Skeletal muscle satellite cell (primary cell): ENCODE results near the gene UCK2.

DNA sequence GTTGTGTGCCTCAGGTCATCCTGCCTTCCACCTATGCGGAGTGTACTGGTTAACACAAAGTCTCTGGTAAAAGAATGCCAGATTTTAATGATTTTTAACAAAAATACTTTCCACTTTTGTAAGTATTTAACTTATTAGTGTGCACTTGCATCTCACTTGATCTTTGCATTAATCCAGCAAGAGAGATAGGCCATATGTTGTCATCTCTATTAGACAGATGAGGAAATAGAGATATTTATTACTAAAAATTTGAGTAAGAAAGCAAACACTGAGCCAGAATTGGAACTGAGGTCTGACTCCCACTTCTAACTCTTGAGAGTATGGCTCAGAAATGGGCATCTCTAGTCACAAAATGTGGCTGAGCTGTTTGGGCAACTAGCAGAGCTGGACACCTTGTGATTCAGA lies 49.4 kb downstream of the PBX1 start:
- CAGE, long polyA plus RNA = no peak

GRCh38 chr1:164613135-164613679 lies 54.2 kb downstream of the PBX1 start:
- CAGE, long polyA plus RNA = no peak

GRCh38 chr1:164635736-164636387 lies 76.9 kb downstream of the PBX1 start:
- CAGE, long polyA plus RNA = no peak

- CAGE, long polyA plus RNA = no peak
Measured at GRCh38 chr1:164646887-164647240, 87.9 kb downstream of the PBX1 start.

- CAGE, long polyA plus RNA = no peak
Measured at GRCh38 chr1:164650094-164651044, 91.4 kb downstream of the PBX1 start.

GRCh38 chr1:164765580-164766156 lies 206.7 kb downstream of the PBX1 start:
- CAGE, long polyA plus RNA = no peak

DNA sequence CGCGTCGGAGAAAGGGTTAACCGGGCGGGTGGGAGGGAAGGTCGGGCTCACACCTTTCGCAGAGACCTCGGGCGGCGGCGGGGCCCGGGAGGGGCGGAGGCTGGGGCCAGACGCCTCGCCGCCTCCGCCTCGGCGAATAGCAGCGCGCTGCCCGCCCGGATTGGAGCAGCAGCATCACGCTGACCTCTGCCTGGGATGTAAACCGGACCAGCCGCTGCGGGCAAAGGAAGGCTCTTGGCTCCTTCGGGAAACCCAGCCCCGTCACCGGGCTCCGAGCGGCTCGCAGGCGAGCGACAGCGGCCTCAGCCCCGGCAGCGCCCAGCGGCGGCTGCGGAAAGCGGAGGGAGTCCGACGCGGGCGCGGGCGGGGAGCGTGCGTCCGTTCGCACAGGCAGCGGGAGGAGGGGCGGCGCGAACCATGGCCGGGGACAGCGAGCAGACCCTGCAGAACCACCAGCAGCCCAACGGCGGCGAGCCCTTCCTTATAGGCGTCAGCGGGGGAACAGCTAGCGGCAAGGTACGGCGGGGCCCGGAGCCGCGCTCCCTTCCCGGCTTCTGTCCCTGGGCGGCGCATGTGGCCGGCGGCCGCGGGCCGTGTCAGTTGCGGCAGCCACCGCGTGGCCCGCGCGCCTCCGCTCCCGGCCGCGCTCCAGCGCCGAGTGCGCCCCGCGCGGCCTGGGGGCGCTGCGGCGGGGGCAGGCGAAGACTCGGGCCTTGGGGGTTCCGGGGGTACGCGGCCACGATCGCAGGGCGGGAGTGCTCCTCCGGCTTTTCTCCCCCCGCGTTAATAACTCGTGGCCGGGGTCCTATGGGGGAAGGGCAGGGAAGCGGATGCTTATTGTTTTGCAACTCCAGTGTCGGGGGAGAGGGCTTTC lies at the start of gene UCK2:
Gene UCK2, plus strand, starts transcription at position 198 of the 874 bp plus-strand sequence.
- CAGE, long polyA plus RNA = no peak

DNA sequence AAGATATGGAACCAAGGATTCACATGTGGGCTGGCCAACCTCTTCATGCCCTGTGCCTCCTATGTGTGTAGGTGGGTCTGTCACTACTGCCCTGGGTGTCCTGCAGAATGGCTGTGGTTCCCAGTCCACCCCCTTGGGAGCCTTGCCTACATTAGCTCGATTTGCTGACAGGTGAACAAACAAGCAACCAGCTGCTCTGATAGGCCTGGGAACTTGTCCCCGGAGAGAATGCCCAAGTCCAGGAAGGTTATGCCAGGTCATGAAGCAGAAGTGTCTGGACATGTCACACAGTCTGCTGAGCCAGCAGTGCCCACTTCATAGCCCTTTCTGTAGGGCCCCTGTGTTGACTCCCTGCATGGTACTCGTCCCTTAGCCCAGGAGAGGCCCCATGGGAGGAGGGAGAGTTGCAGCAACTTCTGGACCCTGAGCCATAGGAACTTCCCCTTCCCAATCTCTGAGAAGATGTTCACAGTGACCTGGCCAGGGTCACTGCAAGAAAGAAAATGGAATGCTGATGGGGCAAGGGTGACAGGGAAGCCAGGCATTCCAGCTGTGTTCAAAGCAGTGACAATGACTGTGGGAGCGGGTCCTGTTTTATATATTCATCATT lies 31.0 kb downstream of the UCK2 start:
- CAGE, long polyA plus RNA = no peak

DNA sequence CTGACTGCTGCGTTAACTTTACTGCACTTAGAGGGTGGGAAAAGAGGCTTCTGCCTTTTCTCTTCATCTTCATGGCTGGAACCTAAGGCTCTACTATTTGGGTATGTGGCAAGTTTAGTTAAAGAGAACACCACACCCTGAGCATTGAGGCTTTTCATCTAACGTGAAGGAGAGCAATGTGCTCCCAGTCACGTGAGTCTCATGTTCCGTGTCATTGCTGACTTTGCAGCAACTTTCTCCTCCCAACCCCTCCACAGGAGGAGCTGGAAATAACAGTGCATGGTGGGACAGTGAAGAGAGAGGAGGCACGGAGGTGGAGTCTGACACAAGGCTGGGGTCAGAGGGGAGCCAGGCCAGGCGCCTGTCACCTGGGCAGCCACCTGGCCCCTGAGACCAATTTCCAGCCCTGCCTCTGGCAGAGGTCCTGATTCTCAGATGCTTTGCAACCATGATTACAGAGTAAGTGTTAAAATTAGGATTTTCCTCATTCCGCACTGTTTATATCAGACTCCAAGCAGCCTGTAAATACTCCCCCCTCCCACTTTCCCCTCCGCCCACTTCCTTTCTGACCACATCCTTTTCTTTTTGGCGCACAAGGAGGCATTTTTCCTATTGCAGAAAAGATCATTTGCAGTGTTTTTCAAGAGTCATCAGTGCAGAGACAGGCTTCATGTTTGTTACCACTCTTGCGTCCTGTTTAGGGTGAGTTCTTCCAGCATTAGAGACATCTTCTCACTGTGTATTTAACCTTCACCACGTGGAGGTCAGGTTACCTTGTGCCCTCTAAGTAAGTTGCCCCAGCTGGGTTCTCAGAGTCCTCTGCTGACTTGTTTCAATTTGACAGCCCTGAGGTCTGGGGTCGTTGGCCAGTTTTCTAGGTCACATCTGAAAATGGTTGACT lies 86.0 kb downstream of the FAM78B start:
- CAGE, long polyA plus RNA = no peak

DNA sequence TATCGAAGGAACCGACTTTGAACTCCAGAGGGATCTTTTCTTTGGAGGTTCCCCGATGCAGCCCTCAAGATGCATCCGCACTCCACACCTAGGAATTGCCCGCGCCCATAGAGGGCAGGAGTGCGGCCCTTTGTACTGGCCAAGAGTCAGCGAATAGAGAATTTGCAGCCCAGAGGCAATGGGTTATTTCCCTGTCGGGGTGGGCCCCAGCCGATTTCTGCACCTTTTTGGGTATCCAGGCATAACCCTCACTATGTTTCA lies 749 bp downstream of the POGK start:
- CAGE, long polyA plus RNA = no peak

GRCh38 chr1:167083290-167083904 lies 6.8 kb downstream of the GPA33 start:
- CAGE, long polyA plus RNA = no peak

DNA sequence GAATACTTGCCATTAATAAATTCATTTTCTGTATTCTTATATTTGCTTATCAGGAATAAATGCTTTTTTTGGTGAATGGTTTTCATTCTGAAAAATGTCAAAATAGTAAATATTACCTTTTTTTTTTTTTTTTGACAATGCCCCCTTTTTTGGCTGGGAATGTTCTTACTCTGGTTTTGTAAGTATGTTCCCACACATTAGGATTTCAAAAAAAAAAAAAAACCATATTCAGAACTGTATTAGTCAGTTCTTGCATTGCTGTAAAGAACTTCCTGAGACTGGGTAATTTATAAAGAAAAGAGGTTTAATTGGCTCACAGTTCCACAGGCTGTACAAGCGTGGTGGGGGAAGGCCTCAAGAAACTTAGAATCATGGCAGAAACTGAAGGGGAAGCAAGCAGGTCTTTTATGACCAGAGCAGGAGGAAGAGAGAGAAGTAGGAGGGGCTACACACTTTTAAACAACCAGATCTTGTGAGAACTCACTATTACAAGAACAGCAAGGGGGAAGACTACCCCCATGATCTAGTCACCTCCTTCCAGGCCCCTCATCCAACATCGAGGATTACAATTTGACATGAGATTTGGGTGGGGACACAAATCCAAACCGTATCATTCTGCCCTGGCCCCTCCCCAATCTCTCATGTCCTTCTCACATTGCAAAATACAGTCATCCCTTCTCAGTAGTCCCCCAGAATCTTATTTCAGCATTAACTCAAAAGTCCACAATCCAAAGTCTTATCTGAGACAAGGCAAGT lies 51.7 kb downstream of the POU2F1 start:
- CAGE, long polyA plus RNA = no peak

DNA sequence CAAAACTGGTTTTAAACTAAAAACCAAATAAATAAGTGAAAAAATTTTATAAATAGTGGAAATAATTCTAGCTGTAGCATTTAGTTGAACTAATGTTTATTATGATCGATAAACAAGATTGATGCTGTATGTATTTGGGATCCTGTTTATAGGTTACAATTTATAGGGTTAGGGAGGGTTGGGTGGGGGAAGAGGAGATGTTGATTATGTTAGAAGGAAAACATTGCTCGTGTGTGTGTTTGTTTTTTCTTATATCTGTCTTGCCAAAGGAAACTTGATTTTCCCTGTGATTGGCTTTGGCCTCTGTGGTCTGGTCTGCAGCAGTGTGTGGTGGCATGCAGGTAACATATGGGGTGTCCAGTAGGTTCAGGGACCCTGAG lies 96.6 kb downstream of the CD247 start:
- CAGE, long polyA plus RNA = no peak

DNA sequence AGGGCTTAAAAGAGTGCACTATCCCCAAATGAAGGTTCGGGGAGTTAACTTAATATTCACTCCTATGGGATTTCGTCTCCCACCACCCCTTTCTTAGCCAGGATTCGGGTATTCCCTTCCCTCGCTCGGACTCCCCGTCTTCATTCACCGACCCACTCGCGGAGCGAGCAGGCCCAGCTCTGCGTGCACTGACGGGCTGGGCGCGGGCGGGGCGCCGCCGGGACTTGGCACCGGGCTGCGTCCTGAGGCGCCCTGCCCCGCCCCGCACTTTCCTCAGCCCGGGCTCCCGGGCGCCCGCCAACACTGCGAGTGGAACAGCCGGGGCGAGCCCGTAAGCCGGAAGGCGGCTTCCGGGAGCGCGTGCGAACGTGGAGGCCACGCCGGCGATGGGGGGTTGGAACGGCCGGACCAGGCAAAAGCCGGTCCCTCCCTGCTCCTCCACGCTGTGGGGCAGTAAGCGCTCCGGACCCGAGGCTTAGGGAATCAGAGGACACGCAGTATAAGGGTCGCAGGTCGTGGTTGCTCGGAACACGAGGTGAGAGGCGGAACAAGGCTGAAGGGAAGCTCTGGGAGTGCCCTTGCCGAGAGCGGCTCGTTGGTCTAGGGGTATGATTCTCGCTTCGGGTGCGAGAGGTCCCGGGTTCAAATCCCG lies 7.5 kb upstream of the MPZL1 start:
- CAGE, long polyA plus RNA = no peak

DNA sequence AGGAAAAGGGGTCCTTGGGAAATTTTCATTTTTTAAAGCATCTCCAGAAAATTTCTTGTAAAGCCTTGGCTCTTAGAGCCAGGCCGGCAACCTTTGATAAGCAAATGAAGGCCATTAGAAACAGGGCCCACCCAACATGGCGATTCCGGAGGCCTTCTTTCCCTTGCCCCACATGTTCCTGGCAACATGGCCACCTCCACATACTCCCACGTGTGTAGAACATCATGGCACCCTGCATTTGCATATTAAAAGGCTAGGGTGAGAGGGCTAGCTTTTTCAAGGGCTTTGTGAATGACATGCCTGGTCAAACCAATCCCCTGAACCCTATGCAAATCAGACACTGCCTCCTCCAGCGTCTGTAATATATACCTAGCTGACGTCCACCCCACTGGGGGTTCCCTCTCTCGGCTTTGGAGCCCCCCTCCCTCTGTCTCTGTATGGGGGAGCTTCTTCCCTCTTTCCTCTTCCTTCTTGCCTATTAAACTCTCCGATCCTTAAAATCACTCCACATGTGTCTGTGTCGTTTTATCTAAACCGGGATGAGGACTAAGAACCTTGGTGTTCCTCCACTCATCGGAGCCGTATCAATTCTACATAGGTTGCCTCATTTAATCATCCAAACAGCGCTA lies 1.6 kb downstream of the ADCY10 start:
- CAGE, long polyA plus RNA = no peak

DNA sequence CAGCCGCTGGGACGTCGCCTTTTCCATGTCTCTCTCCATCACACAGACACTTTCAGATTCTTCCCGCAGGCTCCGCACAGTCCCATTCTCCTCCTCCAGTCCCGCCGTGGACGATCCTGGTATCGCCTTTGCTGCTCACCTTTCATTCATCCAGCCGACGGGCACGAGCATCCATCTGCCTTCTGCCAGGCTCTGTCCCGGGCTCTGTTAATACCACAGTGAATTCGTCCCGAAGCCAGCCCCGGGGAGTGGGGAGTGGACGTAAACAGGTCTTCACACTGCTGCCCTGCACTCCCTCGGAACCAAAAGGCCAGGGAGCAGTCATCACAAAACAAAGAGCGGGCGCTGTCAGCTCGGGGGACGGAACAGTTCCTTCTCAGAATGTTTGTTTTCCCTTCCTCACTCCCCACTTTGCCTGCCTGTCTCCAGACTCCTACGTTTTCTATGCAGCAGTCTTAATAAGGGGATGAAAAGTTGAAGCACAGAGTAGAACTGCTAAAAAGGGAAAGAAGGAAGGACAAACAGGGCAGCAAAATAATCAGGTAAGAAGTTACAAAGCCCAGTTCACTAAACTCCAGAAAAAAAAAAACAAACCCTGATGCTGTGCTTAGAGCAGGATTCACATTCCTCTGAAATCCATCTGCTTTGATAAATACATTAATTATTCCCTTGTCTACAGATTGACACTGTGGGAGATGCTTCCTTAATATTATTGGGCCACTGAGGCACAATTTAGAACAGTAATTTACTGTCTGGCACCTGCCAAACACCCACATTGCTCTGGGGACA lies 715 bp upstream of the GPR161 start:
- CAGE, long polyA plus RNA = no peak

DNA sequence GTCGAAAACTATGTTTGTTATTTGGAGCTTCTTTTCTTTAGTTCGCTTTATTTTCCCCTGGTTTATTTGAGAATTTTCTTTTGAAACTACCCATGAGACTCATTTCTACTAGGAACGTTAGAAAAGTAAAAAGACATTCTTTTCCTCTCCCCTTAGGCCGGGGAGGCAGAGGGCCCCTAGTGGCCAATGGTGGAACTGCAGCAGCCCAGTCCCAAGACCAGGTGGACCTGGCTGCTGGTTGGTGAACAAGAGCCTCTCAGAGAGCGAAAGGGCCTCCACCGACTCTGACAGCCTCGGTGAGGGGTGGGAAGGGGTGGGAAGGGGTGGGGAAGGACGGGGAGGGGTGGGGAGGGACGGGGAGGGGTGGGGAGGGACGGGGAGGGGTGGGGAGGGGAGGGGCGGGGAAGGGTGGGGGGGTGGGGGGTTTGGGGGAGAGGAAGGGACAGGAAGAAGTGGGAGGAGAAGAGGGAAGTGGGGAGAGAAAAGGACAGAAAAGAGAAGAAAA lies 9.1 kb upstream of the GPR161 start:
- CAGE, long polyA plus RNA = no peak

DNA sequence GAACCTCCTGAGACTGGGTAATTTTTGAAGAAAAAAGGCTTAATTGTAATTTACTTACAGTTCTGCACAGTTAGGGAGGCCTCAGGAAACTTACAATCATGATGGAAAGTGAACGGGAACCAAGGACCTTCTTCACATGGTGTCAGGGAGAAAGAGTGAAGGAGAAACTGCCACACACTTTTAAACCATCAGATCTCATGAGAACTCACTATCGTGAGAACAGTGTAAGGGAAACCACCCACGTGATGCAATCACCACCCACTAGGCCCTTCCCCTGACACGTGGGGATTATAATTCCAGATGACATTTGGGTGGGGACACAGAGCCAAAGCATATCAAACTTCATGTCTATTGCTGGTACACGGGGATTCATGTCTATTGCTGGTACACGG lies 5.4 kb upstream of the SFT2D2 start:
- CAGE, long polyA plus RNA = no peak

DNA sequence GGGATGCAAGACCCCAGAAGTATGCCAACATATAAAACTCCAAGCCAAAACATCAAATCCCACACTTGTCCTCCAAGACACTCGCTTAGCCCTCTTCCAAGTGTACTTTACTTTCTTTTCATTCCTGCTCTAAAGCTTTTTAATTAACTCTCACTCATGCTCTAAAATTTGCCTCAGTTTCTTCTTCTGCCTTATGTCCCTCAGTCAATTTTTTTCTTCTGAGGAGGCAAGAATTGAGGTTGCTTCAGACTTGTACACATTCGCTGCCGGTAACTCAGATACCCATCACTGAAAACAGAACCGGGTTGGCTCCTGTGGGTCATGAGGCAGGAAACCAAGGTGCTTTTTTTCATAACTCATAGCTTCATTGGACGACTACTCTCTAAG lies 82.1 kb downstream of the TBX19 start:
- CAGE, long polyA plus RNA = no peak

DNA sequence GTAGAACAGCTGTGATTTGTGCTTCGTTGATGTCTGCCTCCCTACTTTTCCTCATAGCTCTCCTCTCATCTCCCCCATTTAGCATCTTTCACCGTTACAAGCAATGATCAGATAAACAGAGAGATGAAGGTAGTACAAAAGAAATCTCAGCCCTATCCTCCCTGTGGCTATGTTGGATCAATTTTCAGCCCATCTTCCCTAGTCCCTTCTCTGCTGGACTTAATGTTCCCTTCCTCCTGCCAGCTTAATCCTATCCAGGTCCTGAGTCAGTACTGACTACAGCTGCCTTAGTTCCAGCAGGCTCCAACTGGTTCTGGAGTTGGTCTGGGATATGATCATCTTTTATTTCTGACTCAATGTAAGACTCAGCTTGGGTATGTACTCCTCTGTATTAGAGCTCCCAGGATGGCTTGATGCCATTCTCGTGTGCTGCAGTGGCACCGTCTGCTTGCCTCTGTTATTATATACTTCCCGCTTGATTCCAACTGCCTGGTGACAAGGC lies 164.2 kb upstream of the DPT start:
- CAGE, long polyA plus RNA = no peak